Mesenchymal stem cell of adipose (primary cell): ENCODE measurements around the genes RESF1 and ABCD2.

- CAGE, long polyA plus RNA: no peak
Measured at GRCh38 chr12:31742931-31743388, 14.1 kb upstream of the AMN1 start.

- CAGE, long polyA plus RNA: no peak
Measured at GRCh38 chr12:31756796-31757268, 28.0 kb upstream of the AMN1 start.

DNA sequence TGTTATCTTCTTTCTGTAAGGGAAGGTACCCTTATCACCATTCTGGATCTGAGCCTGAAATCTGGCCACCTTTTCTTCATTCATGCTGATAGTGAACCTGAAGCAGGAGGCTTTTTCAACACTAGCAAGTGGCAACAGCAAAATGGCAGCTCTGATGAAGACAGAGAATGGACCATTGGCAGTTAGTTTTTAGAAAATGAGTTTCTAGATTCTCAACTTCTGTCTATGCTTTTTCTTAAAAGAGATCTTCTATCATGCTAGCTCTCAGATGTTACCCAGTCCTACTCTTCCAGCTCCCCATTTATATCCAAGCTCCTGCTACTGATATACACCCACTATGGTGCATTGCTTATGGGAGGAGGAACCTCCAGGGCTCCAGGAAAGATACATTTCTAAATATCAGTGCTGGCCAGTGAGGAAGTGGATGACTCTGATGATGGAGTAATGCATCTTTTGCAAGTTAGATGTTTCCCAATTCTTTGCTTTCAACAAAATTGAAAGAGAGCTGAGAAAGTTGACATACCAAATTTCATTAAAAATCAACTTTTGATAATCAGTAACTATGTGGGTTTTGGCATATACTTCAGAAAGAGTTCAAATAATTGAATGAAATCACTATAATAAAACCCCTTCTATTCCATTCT is 61.3 kb upstream of the H3-5 start:
- CAGE, long polyA plus RNA: no peak

GRCh38 chr12:31928575-31929003 is 30.6 kb upstream of the RESF1 start:
- CAGE, long polyA plus RNA: no peak

DNA sequence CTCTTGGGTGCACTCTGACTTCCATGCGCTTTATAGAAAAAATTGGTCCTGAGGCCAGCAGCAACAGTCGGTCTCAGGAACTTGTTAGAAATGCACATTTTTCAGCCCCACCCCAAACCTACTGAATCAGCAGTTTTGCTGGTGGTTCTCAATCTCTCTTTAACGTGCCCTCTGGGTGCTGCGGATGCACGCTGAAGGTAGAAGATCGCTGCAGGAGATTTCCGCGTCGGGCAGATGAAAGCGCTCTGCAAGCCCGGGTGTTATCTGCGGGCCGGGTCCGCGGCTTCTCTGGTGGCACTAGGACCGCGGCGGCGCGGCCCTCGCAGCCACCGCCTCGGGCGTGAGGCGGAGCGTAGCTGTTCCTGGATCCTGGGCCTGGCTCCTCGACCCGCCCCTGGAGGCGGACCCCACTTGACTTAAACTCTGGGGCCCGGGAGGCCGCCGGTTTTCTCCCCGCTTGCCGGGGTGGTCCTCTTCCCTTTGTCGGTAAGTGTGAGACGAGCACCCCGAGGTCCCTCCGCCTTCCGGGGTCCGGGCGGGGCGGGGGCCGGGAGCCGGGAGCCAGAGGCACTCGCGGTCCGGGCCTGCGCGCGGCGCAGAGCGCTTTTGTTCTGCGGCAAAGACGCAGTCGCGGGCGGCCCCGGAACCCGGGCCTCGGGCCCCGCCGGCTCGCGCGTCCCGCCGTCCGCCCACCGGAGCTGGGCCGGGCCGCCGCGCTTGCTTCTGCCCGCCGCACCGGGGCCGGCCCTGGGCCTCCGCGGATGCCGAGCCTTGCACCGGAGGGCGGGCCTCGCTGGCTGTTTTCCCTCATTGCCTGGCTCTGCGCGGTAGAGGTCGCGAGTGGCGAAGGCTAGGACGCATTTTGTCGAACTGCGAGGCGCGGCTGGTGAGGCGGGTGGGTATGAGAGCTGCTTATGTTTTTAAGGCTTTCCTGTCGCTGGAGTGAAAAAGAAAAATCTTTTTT is at the start of gene RESF1:
RESF1 (plus strand) TSS at position 410 of the 964 bp plus-strand sequence.
- CAGE, long polyA plus RNA: no peak

GRCh38 chr12:32273007-32273246 is 126.4 kb upstream of the FGD4 start:
- CAGE, long polyA plus RNA: no peak

DNA sequence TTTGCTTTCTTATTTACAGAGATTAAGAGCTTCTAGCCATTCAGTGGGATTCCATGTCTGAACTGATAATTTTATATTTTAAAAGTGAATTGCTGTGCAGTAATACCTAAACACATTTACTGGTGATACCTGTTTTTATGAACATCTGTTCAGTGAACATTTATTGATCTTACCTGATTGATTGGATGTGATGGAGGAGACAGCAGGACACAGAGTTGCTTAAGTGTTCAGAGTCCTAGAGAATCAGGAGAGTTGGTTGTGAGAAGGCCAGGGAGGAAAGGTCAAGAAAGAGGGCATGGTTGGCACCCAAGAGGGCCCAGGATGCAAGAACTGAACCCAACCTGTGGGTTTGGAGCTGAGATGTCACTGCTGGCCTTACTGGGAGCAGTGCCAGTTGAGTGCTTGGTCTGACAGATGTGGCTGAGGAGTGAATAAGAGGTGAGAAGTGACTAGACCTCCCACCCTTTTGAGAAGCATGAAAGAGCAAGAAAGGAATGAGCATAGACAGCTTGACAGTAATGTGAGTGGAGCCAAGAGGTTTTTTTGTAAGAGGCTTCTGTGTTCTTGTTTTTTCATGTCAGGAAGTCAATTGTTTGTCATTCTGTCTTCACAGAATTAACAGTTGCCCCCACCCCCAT is 95.2 kb downstream of the FGD4 start:
- CAGE, long polyA plus RNA: no peak

- CAGE, long polyA plus RNA: no peak
Measured at GRCh38 chr12:32512850-32513708, 113.7 kb downstream of the FGD4 start.

- CAGE, long polyA plus RNA: no peak
Measured at GRCh38 chr12:32893449-32893898, 3.1 kb downstream of the PKP2 start.

DNA sequence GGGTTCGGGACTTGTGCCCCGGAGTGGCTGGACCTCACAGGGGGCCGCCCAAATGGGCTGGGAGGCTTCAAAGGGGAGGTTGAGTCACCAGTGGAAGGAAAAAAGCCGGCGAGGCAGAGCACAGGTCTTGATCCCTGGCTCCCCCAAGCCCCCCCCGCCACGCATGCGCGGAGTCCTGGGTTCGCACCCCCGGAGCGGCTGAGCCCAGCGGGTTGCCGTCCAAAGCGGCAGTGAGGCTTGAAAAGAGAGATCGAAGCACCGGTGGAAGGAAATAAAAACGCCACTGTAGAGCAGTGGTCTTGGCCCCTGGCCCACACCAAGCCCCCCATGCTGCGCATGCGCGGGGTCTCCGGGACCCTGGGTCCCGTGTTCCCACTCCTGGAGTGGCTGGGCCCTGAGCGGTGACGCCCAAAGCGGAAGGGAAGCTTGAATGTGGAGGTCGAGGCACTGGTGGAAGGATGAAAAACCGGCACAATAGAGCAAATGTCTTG is 313.6 kb downstream of the ALG10 start:
- CAGE, long polyA plus RNA: no peak

DNA sequence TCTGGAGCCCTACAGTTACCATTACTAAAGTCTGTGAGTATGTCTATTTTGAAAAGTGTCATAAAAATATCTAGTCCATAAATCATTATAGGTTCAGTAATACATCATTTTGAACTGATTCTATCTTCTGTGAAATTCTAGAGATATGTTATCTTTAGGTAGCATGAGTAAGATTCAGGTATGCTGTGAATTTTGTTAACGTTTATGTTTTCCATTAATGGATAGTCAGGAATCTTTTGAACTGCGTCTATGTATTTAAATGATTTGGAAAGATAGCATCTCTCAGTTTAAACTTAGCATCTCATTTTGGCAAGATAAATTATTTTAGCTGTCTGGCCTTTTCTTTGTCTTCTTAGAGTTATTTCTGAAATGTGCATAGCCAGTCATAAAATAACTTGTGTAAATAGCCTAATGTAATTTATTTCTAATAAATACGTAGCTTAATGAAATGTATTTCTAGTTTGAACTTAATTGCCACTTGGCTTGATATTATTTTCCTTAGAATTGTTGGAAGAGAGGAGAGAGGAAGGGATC is 8.4 kb downstream of the ALG10B start:
- CAGE, long polyA plus RNA: no peak

- CAGE, long polyA plus RNA: no peak
Measured at GRCh38 chr12:38823133-38823752, 82.1 kb downstream of the CPNE8 start.

GRCh38 chr12:39332216-39333524 is 110.2 kb downstream of the KIF21A start:
- CAGE, long polyA plus RNA: no peak

- CAGE, long polyA plus RNA: no peak
Measured at GRCh38 chr12:39619634-39620645, at the start of gene ABCD2. ABCD2 (minus strand) TSS chr12:39619803.

DNA sequence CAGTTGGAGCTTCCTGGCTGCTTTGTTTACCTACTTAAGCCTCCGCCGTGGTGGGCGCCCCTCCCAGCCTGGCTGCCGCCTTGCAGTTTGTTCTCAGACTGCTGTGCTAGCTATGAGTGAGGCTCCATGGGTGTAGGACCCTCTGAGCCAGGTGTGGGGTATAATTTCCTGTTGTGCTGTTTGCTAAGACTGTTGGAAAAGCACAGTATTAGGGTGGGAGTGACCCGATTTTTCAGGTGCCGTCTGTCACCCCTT is 43.6 kb downstream of the C12orf40 start:
- CAGE, long polyA plus RNA: no peak

- CAGE, long polyA plus RNA: no peak
Measured at GRCh38 chr12:39808820-39809252, 182.9 kb downstream of the C12orf40 start.

- CAGE, long polyA plus RNA: no peak
Measured at GRCh38 chr12:40156389-40156798, 50.5 kb upstream of the SLC2A13 start.

DNA sequence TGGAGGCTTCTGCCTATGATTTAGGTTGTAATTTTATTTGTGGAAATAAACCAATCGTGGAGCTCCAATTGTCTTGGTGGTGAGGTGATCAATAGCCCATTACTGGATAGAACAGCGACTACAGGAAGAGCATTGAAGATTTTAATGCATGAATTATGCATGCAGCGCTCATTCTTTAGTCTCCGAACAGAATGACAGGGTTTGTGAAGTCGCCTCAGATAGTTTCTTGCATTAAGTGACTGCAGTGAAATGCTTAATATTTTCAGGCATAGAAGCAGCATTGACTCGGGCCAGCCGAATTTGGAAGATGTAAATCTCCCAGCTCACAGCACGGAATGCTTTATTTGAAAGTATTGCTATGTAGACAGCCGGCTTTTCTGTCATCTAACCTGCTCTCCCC is 135.5 kb downstream of the CNTN1 start:
- CAGE, long polyA plus RNA: no peak

DNA sequence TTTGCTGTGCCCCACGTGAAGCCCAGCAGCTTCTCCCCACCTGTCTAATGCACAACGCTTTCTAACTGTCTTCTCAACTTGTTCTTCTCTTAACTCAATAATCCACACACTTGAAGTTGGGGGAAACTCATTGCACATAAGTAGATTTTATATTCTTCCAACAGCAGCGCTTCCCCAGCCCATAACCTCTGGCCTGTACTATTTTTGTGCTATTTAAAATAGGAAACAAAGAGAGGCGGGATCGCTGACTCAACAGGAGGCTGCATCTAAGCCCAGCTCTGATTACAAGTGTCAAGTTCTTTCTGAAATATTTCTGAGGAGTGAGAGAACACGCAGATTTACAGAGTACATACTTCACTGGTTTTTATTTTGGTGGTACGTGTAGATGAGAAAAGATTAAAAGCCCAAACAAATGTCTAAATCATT is 226.6 kb downstream of the GXYLT1 start:
- CAGE, long polyA plus RNA: no peak

DNA sequence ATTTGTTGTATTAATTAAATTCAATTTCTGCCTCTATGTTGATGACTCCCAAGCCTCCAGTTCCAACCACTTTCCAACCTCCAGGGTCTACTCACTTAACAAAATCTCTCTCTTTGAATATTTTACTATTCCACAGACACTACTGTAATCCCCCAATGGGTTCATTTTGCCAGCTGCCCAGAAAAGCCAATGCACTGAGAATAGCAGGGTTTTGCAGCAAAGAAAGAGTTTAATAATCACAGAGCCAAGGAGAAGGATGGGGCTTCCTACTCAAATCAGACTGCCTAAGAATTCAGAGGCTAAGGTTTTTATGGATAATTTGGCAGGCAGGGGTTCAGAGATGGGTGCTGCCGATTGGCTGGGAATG is 105.8 kb downstream of the GXYLT1 start:
- CAGE, long polyA plus RNA: no peak